Natural killer cell (primary cell): ENCODE measurements around the genes ING3 and IQUB.

DNA sequence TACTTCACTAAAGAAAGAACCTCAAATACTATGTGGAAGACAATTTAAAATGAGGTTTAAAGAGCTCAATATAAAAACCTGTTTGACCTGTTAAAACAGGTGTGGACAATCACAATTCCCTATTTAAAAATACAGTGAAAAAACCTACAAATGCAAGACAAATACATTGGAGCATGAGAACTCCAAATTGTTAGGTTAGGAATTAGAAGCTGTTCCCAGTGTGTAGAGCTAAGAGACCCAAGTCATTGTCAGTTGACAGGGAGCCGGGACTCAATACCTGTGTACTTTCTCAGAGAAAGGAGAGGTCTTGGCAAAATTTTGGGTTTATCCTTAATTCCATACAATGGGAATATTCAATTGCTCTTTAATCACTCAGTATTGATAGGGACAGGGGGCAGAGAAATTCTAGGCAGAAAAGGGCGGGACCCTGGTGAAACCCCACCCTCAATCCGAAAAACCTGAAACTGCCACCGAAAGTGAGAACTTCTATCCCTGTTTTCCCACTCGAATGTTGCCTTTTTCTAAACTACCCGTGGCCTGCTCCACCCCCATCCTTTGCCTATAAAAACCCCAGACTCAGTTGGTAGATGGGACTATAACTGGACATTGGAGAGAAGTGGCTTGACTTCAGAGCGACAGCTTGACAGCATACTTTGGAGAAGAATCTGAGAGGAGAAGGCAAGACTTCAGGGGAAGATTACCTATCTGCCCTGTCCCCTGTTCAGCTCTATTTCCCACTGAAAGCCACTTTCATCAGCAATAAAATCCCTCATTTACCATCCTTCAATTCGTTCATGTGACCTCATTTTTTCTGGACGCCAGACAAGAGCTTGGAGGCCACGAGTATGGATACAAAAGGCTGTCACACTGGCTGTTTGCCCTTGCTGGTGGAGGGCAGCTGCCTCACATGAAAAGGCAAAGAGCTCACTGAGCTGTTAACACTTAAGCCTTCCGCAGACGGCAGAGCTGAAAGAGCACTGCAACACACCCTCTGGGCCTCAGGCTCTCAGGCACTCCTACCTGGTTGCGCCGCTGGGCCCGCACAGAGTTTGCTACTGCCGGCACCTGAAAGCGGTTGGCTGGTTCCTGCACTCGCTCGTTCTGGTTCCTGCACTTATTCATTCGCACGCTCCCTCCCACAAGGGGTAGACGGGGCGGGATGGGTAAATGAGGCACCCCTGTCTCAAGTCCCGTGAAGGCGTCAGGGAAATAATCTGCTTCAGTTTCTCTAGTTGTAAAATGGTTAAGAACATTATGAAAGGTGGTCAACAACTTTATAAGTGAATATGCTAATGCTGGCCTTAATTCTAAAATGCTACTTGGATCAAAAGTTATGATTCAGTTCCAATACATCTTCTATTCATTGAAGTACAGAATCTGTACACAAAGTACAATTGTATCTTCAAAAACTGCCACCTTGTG is 193.3 kb downstream of the CFTR start:
- PRO-cap = no peak

DNA sequence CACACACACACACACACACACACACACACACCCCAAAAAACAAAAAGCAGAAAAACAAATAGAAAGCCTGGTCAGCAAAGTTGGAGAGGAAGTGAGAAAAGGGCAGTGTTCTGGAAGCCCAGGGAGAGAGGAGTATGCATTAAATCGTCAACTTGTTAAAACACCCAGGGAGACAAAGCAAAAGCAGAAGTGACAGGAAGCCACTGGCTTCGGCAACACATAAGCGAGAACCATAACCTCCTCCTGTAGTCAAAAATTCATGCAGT is 99.6 kb downstream of the CTTNBP2 start:
- PRO-cap = no peak

- PRO-cap = no peak
These were observed 45.3 kb downstream of the CTTNBP2 start for GRCh38 chr7:117827911-117828427.

GRCh38 chr7:118007014-118007421 is 133.8 kb upstream of the CTTNBP2 start:
- PRO-cap = no peak

- PRO-cap = unidirectional peak, plus-strand start at chr7:119696105
These were observed 577.0 kb upstream of the KCND2 start for GRCh38 chr7:119695933-119696359.

DNA sequence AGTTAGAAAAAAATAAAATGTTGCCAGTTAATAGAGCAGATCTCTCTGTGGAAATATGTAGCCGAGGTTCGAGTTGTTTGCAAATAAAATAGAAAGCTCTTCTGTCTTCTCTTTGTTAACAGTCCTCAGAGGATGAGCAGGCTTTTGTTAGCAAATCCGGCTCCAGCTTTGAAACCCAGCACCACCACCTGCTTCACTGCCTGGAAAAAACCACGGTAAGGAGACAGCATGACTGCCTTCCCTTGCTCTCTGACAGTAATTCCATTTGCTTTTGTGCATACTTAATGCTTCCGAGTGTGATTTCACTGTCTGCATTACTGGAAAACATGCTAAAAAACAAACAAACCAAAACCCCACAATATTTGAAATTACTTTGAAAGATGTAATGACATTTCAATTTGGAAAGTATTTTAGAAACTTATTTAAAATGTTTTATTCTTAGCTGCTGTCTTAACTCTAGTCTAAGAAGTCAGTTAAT is 115.5 kb downstream of the TSPAN12 start:
- PRO-cap = no peak

DNA sequence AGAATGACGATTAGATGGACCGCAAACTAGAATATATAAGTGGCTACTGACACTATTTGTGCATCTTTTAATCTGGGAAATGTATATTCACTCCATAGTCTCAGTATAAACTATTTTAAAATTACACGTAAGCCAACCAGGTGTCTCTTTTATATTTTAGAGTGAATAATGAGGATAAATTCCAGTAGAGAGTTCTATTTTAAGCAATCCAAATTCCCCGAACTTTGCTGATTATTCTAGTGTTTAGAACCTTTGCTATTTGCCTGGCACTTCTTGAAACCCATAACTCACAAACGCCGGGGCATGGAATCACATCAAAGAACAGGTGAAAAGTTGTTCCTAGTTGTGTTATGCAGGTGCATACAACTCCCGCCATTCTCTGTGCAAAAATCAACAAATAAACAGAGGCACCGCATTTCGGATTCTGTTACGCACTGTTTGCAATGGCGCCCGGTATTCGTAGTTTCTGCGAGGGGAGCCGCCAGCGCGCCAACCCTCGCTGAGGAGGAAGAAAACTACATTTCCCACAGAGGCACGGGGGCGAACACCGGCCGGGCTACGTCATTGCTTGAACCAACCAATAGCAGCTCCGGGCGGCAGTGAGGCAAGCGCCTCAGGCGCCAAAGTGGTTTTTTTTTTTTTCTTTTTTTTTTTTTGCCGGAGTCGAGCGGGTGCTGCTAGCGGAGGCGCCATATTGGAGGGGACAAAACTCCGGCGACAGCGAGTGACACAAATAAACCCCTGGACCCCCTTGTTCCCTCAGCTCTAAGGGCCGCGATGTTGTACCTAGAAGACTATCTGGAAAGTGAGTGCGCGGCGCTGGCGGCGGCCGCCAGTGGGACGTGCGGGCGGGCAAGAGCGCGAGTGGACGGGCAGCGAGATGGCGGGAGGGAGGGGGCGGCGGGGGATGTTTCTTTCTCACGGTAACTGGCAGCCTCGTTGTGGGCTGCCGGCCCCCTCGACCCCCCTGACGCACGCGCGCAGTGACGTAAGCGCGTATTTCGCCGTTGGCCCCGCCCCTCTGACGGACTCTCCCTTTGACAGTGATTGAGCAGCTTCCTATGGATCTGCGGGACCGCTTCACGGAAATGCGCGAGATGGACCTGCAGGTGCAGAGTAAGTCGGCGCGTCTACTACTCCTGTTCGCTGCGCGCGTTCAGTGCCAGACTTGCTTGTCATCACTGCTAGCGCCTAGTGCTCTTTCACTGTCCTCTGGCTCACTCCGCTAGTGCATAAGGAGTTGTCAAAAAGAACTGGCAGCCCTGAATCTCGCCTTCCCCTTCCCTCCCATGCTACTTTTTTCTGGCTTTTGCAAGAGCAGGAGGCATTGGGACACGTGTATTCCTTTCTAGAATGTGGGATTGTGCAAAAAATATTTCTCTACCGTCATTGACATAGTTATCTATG is at the start of gene ING3:
TSS of gene ING3 (plus strand) at position 658 of the 1,407 bp plus-strand sequence.
- PRO-cap = bidirectional peak, plus-strand start at position 657 of the sequence, minus-strand start at position 440 of the sequence; bidirectional peak, plus-strand start at position 1,062 of the sequence, minus-strand start at position 902 of the sequence

DNA sequence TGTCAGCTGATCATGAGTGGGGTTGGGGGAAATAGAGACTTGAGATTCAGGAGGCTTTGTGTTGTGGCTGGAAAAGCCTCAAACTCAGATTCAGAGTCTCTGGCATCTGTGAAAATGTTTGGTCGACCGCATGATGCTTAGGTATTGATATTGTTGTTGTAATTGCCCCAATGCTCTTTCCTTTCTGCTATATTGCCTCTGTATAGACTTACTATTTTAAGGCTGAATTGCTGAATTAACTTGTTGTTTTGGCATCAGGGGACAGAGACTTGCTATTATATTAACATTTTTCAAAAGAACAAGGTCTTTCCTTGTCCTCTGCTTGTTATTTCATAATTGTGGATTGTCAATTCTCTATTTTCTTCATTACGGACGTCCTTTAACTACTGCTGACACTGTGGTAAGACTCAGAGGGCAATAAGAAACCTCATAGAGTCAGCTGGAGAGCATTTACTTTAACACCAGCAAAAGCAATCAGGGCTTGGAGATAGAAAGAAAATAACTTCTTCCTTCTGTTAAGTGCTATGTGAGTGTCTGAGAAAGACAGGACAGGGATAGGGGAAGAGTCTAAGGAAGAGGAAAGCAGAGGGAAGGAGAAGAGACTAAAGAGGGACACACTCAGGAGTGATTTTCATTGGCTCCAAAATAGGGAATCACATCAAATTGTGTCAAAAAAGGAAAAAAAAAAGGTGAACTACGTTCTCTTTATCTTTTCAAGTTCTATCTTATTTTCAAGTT is 17.6 kb downstream of the CPED1 start:
- PRO-cap = no peak

- PRO-cap = no peak
These were observed 124.1 kb upstream of the FAM3C start for GRCh38 chr7:121519915-121520845.

DNA sequence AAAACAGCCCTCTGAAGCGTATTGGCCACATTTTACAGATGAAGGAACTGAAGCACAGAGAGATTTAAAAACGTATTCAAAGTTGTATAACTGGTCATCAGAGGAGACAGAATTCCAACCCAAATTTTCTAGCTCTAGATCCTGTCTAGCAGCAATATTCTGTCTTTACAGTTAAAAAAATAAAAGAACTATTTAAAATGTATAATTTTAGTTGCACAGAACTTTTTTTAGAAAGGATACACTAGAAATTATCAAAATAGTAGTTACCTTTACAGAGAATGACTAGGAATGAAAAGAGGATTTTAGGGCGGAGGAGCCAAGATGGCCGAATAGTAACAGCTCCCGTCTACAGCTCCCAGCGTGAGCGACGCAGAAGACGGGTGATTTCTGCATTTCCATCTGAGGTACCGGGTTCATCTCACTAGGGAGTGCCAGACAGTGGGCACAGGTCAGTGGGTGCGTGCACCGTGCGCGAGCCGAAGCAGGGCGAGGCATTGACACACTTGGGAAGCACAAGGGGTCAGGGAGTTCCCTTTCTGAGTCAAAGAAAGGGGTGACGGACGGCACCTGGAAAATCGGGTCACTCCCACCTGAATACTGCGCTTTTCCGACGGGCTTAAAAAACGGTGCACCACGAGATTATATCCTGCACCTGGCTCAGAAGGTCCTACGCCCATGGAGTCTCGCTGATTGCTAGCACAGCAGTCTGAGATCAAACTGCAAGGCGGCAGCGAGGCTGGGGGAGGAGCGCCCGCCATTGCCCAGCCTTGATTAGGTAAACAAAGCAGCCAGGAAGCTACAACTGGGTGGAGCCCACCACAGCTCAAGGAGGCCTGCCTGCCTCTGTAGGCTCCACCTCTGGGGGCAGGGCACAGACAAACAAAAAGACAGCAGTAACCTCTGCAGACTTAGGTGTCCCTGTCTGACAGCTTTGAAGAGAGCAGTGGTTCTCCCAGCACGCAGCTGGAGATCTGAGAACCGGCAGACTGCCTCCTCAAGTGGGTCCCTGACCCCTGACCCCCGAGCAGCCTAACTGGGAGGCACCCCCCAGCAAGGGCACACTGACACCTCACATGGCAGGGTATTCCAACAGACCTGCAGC is 66.0 kb downstream of the FEZF1 start:
- PRO-cap = no peak

DNA sequence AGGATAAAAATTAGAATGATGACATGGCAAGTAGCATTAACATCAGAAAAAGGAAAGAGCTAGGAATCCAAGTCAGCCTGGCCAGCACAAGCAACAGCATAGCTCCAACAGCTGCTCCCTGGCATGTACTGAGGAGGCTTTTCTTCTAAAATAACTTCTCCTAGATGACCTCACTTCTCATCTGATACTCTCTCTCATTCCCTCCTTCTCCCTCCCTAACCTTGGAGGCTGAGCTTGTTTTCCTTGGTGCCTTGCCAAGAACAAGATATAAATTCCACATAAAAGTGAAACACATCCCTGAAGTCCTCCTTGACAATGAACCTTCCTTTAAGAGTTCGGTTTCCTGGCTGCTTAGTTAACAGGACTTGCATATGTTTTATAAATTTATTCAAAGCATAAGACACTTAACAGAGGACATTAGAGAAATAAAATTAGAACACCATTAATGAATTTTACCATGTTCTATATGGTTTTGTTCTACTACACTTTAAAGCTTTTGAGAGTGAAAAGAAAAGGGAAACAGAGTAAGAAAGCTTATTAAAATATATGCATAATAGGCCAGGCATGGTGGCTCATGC is 123.7 kb downstream of the IQUB start:
- PRO-cap = no peak

- PRO-cap = no peak
These were observed at the start of gene IQUB for GRCh38 chr7:123534308-123534704. IQUB (minus strand) TSS chr7:123534595.

DNA sequence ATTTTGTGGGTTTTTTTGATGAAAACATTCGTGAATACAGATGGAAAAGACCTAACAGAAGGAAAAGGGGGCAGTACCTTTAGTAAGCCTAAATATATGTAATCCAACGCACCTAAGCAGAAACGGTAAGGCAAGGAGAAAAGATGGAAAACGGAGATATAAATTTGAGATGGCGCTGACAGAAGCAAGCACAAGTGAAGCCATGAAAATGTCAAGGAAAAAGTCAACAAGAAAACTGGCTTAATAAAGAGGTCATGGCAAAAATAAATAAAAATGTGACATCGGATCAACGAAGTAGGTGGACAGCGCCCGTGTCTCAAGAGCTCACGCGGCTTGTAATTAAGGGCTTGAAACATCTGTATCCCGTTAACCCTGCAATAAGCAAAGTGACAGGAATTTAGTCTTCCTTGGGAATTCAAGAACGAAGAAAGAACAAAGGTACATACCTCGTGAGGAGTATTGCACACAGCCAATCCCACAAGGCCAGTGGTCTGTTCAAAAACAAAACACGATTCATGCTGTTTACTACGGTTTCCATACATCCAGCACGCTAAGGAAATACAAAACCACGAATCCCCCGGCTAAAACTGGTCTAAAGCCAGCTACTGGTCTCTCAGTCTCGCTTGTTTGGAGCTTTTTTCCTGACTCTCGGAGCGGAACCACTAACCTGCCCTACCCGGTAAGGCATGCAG is 514 bp downstream of the NDUFA5 start:
- PRO-cap = no peak

GRCh38 chr7:124718025-124718429 is 47.6 kb downstream of the GPR37 start:
- PRO-cap = no peak

DNA sequence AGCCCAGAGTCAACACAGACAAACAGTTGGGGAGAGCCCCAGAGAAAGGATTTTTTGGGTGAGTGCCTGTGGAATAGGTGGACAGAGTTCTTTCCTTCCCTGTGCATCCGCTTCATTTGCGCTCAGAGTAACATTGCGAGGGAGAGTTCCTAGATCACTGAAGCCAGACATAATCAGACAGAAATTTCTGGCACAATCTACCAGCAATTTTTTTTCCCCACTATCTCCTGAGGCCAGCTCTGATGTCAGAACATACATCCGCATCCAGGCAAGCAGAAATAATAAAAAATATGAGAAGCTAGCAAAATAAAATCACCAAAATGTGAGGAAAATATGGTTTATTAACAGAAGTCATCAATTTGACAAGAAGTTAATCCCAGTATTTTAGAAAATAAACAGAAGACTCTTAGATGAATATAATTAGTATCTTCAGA is 22.9 kb upstream of the POT1 start:
- PRO-cap = no peak

DNA sequence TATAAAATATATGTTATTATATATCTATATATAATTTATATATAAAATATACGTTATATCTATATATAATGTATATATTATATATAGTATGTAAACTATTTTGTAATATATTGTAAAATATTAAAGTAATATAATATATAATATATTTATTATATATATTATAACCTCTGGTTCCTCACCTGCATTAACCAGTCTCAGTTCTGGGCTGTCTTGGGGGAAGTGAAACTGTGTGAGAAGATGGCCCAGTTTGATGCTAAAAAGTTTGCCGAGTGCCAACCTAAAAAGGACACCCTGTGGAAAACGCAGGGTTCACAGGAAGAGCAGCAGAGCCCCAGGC is 104.4 kb upstream of the POT1 start:
- PRO-cap = no peak

DNA sequence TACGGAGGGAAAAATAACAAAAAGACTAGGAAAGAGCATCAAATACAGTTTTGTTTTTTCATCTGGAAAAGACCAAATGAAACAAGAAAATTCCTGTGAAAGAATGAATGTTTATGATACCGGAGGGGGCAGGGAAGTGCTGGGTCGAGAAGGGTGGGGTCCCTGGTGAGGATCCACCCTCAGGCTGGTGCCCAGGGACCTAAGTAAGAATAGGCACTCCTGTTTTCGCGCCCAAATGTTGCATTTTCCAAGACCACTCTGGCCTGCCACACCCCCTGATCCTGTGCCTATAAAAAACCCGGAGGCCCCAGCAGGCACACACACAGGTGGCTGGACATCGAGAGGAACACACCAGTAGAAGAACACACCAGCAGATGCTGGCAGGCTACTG is 633.8 kb upstream of the POT1 start:
- PRO-cap = no peak

- PRO-cap = no peak
These were observed 33.5 kb downstream of the ZNF800 start for GRCh38 chr7:127358892-127359563.

- PRO-cap = no peak
These were observed 50.3 kb downstream of the SND1 start for GRCh38 chr7:127702369-127702655.

DNA sequence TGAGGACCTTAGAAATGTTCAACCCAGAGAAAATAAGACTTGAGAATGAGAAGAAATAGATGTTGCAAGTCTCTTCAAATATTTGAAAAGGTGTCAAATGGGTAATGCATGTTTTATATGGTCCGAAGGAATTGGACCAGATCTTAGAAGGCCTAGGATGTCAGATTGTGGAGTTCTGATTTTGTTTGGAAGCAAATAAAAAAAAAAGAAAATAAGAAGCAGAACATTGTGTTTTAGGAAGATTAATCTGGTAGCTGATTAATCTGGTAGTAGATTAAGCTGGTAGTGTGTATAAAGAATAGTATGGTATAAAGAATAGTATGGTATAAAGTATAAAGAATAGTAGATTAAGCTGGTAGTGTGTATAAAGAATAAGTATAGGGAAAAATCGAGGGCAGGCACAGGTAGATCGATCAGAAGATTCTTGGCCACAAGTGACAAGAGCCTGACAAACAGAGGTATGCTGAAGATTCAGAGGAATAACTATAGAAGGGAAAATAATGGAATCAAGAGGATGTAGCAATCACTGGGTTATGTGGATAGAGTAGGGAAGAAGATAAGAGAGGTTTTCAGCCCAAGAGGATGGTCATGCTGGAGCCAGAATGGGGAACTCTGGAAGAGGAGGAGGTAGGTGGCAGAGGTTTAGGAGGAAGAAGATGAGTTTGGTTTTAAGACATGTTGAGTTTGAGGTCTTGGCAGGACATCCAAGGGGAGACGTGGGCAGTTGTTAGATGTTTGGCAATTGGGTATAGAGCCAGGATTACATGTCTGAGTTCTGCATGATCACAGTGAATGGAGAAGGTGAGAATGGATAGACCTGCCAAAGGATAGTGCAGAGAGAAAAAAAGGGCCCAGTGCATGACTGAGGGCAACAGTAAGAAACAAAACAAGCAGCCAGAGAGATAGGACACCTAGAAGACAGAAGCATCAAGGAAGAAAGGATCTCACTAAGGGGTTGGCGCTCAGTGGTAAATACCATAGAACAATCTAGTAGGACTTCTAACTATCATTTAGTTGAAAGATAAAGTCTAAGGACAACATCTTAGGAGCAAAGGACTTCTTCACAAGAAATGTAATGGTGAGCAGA is 53.6 kb downstream of the LRRC4 start:
- PRO-cap = no peak